GM19240 (cell line): Measurements from ENCODE around the genes CCNT2, MAP3K19 and HNMT.

DNA sequence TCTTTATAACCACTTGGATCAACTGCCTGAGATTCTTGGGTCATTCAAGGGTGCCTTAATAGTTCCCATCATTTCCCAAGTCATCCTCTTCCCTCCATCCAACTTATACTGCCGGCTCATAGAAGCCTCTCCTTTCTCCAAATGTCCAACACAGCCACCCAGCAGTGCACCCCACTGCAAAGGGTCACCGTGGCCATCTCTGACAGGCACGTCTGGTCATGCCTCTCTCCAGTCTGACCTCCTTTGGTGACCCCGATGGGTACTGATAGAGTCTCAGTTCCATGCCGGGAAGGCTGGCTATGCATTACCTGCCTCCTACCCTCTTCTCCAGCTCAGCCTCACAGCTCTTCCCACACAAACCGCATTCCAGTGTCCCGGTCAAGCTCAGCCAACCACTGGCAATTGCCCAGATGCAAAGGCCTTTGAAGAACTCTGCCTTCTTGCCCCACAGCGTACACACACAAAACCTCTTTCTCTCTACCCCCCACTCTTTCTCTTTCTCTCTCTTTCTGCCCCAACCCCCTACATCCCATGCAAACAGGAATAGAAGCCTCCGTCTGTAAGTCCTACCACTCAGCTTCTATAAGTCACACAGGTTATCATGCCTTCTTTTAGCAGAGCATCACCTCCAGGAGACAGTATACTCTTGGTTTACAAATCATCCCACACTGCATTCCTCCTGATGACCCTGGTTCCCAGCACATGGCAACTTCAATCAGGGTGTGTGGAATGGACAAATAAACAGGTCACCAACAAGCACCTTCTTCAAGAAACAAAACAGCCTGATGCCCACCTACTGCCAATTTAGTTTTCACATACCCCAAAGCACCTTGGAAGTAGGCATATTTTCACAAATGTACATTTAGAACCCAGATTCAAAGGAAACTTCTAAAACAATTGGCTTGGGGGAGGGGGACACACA, 37.5 kb downstream of the TMEM163 start:
- RRBS = 95% methylated on average over 3 of the region's 9 CpGs

DNA sequence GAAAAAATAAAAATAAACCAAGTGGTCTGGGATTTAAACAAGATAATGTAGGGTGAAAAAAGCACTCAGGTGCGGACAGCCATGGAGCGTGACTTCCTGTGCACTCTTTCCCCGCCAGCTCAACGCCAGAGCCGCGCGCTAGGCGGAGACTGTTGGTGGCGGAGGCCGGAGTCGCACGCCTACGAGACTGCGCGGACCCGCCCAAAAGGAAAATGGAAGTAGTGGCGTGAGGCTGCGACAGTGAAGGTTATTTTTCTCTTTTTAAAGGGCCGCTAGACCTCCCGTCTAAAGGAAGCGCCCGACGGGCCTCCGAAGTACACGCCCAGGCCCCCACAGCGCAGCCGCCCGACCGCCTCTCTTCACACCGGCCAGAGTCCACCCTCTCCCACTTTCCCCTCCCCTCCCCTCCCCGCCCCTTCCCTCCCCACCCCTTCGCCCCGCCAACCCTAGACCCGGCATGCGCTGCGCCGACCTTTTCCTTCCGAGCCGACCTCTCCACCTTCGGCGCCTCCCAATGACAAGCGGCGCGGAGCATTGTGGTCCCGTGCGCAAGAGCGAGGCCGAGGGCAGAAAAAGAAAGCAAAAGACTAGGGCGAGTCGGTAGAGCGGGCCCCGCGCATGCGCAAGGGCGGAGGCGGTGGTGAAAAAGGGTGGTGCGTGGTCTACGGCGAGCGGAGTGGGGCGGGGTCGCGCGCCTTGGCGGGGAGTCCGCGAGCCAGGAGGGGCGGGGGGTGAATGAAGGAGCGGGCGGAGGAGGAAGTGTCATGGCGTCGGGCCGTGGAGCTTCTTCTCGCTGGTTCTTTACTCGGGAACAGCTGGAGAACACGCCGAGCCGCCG, at the start of gene CCNT2:
Gene CCNT2 (plus strand): TSS at position 732 of the 838 bp plus-strand sequence.
- RRBS = 13% methylated on average over 3 of the region's 79 CpGs

- RRBS = no CpG with 5 or more reads among the region's 1 CpG
Observed at GRCh38 chr2:135047264-135047752, at the start of gene MAP3K19. TSS of gene MAP3K19 (minus strand) at chr2:135047447.

- RRBS = no CpG with 5 or more reads among the region's 3 CpGs
Observed at GRCh38 chr2:136000368-136000959, 15.0 kb upstream of the DARS1 start.

- RRBS = no CpG with 5 or more reads among the region's 7 CpGs
Observed at GRCh38 chr2:136114249-136114898, 3.6 kb downstream of the CXCR4 start.

- RRBS = no CpG with 5 or more reads among the region's 19 CpGs
Observed at GRCh38 chr2:136125844-136127049, 8.3 kb upstream of the CXCR4 start.

GRCh38 chr2:136131432-136132013, 13.6 kb upstream of the CXCR4 start:
- RRBS = no CpG with 5 or more reads among the region's 12 CpGs

DNA sequence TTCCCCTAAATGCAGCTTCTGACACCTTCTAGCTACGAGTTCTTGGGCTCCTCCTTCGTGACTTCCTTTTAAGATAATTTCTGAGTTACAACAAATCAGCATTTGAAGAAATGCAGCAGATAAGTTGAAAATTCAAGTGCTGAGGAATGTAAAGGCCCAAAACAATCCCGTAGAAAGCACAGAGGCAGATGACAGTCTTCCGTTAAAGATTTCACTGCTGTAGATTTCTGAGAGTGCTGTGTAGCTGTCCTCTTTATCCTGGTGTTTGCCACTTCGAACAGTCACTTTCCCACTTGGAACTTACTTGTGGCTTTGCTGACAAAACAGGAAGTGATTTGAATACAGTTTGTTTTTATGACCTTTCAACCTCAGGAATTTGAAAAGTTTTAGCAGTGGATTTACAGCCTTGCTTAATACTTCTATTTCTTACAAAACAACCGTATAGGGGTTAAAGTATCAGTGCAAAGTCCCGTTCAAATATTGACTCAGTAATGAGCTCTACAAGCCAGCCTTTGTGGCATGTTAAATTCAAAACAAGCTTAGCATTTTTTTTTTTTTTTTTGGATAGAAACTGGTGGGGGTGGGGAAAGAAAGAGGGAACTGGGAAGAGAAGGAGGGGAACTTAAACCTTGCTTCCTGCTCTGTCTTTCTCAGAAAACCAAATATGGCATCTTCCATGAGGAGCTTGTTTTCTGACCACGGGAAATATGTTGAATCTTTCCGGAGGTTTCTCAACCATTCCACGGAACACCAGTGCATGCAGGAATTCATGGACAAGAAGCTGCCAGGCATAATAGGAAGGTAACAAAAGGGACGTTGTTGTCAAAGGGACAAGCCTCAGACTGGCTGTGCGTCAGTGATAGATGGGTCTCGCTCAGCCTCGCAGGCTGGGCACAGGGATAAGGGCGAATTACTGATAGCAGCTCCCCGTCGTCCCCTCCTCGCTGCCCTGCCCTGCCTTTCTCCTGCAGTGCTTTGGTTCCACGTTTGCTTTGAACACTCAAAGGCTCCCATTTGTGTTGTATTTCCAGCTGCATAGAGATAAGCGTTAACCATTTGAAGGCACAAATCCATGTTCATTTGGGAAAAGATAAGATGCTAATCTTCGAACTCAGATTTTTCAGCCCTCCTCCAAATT, at the start of gene HNMT:
Gene HNMT (plus strand): TSS at position 646 of the 1,138 bp plus-strand sequence.
- RRBS = no CpG with 5 or more reads among the region's 21 CpGs

- RRBS = no CpG with 5 or more reads among the region's 3 CpGs
Observed at GRCh38 chr2:138515947-138516705, 14.6 kb downstream of the SPOPL start.

- RRBS = no CpG with 5 or more reads among the region's 7 CpGs
Observed at GRCh38 chr2:142328220-142328777, 197.5 kb upstream of the LRP1B start.

GRCh38 chr2:142462817-142463037, 331.9 kb upstream of the LRP1B start:
- RRBS = no CpG with 5 or more reads among the region's 1 CpG

- RRBS = no CpG with 5 or more reads among the region's 5 CpGs
Observed at GRCh38 chr2:142873740-142874995, 3.3 kb upstream of the KYNU start.

DNA sequence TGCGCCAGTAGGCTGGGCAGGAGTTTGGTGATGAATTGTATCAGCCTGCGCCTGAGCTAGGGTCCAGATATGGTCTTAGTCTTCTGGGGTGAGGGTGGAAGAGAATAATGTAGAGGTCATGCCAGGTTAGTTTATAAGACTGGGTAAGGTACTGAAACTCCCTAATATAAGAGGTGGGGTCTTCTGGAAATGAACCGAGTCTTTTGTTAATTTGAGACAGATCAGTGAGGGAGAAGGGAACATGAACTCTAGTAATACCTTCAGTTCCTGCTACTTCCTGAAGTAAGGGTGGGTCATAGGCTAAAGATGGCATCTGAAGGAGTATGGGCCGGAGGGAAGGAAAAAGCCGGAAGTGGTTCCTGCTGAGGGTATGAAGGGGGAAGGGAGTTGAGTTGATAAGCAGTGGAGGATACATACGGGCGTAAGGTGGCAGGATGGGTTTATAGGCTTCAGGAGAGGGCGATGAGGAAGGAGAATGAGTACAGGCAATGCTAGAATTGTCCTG, 58.0 kb downstream of the KYNU start:
- RRBS = no CpG with 5 or more reads among the region's 8 CpGs

DNA sequence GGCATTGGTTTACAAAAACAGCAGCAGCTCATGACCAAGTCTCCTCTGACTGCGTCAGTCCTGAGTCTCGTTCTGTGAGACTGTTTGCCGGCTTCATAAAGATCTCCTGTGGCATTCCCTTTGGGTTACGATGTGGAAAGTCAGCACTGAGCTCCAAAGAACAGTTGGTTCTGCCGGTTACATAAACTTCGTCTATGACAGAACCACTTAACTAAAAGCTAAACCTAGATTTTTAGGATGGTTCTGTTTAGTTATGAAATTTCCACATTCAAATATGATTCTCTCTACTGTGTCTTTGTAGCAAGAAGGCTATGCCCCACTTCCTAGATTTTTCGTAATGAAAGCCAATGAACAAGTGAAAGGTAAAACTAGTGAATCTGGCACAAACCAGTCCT, 487.2 kb downstream of the GTDC1 start:
- RRBS = 85% methylated on average over 2 of the region's 7 CpGs

GRCh38 chr2:143936584-143937218, 395.6 kb downstream of the GTDC1 start:
- RRBS = 2% methylated on average over 11 of the region's 62 CpGs

GRCh38 chr2:143937219-143938050, 394.9 kb downstream of the GTDC1 start:
- RRBS = 3% methylated on average over 6 of the region's 65 CpGs

- RRBS = no CpG with 5 or more reads among the region's 6 CpGs
Observed at GRCh38 chr2:144152607-144153372, 179.5 kb downstream of the GTDC1 start.

DNA sequence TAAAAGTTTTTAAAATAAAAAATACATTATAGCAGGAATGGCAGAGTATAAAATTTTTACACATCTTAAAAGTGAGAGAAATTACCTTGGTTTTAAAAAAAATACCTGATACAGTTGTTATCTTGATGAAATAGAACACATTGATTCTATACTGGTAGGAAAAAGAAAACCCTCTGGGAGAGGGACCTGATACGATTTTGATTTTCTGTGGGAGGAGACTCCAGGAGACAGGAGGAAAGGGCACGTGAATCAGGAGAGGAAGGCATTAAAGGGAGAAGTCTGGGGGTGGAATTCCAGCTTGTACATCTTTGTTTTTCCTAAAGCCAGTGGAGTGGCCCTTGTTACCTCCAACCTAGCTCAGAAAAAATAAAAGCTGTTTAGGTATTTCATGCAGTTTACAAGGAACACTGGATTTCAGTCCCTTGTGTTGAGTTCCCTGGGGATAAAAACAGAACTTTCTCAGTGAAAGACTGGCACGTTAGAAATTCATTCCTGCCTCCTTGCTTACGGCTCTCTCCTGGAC, 17.2 kb upstream of the GTDC1 start:
- RRBS = no CpG with 5 or more reads among the region's 4 CpGs